SJCRH30 (cell line): ENCODE results near the genes SLC12A5 and TP53RK.

- RAMPAGE, long total RNA: no peak
These were observed 4.5 kb downstream of the PCIF1 start for GRCh38 chr20:45938604-45939731.

DNA sequence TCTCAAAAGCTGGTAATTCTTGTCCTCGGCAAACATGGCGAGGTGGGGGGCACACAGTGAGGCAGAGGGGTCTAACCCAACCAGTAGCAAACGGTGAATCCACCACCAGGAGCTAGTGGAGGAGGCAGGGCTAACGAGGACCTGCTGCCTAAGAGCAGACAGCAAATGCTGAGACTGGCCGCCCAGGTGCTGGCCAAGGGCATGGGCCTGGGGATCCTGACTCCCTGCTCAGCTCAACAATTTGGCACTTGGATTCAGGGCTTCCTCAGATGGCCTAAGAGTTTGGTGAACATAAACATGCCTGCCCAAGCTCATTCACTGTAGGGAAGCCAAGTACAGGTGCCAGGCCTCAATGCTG, 18.4 kb downstream of the PCIF1 start:
- RAMPAGE, long total RNA: no peak

DNA sequence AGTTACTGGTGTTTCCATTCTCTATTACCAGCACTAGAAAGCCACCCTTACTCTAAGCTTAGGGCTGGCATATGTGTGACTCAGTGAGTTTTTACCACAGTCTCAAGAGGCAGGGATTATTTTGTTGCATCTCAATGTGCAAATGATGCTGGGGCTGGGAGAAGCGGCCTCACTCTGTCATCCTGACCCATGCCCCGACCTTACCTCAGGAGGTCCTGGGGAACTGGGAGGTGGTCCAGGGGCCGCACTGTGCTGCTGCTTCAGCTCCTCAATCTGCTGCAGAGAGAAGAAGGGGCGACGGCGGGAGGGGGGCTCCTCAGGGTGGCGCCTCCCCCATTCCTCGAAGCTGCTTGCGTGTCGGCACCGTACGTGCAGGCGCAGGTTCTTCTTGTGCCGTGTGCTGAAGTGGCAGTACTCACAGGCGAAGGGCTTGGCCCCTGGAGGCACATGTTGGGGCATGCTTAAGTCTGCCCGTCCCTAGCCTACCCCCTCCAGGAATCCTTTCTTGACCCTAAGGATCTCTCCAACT, 12.9 kb downstream of the ZNF335 start:
- RAMPAGE, long total RNA: no peak

DNA sequence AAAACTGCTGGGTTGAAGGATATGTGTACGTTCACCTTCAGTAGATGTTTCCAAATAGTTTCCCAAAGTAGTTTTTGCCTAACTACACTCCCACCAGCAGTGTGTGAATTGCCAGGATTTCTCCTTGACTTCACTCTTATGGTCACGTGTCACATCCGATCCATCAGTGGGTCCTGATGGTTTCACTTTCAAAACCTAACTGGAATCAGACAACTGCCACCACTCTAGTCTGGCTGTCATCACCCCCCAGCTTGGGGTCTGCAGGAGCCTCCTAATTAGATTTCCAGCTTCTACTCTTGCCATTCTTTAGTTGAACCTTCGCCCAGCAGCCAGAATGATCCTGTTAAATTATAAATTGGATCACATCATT, 8.5 kb upstream of the SLC12A5 start:
- RAMPAGE, long total RNA: no peak

DNA sequence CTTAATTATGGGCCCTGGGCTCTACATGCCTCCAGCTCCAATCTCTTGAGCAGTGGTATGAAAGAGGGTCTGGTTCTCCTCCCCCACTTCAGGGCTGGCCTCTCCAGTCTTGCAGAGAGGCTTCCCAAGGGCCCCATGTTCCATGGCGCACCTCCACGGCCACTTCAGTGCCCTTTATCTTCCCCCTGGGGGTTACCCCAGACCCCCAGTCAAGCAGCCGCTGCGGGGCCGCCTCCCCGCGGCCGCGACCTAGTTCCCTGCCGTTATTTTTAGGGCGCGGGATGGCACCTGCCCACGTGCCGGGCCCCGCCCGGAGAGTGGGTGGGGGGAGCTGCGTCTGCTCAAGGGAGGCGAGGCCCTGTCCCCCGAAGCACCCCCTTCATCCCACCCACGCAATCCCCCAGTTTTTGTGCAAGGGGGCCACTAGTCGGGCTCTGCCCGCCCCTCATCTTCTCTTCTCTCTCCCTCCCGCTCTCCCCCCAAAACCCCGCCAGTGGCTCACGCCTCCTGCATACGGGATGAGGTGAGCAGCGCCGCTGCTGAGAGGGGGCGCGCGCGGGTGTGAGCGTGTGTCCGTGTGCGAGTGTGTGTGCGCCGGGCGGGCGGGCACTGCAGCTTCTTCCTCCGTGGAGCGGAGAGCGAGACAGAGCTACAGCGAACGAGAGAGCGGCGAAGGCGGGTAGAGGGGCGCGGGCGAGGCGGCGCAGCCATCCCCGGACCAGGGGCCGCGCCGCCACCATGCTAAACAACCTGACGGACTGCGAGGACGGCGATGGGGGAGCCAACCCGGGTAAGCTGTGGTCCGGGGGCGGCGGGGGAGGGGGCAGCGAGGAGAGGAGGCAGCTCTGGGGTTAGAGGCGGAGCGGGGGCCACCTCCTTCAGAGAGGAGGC, at the start of gene SLC12A5:
Gene SLC12A5, plus strand, starts transcription at position 609 of the 891 bp plus-strand sequence.
- RAMPAGE, long total RNA: no peak

- RAMPAGE, long total RNA: no peak
These were observed 19.5 kb downstream of the NCOA5 start for GRCh38 chr20:46070060-46070890.

DNA sequence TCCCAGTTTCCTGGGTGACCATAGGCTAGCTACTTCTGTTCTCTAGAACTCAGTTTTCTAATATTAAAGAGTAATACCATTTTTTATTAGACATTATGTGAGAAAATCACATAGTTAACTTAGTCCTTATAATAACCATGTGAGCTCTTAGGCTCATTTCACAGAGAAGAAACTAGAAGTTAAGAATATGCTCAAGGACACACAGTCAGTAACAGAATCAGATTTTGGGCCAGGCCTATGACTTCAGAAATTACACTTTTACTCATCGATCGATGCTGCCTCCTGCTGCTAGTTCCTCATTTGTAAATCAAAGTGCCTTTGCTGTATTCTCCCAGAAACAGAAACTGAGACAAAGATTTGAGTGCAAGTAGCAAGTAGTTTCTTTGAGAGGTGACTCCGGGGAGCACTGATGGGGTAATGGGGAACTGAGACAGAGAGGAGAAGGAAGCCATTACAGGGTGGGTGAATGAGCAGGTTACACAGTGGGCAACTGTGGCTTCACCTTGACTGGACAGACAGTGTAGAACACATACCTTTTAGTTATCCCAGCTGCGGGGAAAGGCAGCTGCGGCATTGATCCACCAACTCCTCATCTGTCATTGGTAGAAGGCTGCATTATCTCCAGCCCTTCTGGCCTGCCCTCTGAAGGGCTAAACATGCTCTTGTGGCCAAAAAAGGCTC, 9.7 kb upstream of the CD40 start:
- RAMPAGE, long total RNA: no peak

DNA sequence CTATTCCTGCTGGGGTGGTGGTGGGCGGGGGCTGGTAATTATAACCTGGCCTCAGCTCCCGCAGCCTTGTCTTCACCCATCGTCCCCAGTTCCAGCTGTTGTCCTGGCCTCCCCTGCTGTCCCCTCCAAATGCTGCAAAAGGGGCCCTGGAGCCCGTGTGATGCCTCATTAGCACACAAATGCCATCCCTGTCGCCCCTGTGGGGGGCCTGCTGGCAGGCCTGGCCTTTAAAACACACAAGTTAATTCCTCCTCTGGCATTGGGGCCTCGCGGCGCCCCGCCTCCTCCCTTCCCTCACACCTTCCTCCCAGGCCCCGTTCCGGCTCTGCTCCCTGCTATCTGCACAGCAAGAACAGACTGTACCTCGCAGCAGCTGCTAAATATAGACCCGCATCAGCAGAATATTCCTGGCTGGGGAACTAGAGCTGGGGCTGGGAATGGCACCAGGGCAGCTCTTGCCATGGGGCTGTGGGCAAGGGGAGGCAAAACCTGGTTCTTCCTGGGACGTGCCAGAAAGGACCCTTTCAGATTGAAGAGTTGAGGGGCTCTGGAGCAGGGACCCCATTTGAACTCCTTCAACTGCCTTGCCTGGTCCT, 85.6 kb downstream of the CDH22 start:
- RAMPAGE, long total RNA: no peak

GRCh38 chr20:46238876-46239319, 69.4 kb downstream of the CDH22 start:
- RAMPAGE, long total RNA: no peak

DNA sequence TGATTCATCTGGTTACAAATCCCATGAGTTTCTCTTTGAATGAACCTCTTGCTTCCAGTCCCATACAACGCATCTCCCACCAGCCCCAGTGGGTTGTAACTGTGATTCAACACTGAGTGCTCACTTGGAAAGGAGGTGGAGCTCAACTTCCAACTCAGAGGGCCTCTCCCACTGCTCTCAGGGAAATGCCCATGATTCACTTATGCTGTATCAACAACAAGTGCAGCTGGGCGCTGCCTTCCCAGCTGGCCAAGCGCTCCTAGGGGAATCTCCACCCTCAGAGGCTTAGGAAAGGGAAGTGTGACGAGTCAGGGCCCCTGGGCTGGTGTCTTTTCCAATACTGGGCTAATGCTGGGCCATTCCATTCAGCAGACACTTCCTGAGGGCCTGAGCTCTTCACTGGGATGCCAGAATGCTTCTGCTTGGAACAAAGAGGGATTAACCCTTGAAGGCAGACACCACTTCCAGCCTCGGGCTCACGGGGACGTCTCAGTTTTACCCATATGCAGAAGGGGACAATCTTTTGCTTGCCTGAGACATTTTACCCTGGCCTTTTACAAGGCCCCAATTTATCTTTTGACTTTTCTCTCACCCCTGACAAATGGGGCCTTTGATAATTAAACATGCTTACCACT, 8.1 kb upstream of the OCSTAMP start:
- RAMPAGE, long total RNA: no peak

DNA sequence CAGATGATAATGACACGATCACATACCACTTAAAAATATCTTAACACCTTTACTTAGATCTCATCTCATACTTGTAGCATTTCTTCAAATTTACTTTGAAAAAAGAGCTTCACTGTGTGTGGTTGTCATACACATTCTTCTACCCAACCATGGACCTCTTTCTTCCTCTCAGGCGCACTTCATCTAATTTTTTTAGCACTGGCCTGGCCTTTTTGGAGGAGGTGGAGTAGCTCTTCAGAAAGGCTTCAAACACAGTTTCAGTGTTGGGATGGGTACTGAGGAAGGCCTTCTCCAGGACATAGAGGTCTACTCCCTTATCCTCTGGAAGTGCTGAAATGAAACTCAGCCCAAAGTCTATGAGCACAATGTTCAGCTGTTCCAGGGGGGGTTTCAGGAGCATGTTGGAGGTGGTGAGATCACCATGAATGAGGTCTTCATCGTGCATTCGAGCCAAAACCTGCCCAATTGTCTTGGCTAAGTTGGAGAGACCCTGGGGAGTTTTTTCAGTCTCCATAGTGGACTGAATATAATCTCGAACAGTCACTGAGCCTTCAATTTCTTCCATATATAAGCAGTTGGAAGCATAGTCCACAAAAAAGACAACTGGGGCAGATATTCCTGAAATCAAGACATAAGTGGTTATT, 2.5 kb downstream of the TP53RK start:
- RAMPAGE, long total RNA: no peak

DNA sequence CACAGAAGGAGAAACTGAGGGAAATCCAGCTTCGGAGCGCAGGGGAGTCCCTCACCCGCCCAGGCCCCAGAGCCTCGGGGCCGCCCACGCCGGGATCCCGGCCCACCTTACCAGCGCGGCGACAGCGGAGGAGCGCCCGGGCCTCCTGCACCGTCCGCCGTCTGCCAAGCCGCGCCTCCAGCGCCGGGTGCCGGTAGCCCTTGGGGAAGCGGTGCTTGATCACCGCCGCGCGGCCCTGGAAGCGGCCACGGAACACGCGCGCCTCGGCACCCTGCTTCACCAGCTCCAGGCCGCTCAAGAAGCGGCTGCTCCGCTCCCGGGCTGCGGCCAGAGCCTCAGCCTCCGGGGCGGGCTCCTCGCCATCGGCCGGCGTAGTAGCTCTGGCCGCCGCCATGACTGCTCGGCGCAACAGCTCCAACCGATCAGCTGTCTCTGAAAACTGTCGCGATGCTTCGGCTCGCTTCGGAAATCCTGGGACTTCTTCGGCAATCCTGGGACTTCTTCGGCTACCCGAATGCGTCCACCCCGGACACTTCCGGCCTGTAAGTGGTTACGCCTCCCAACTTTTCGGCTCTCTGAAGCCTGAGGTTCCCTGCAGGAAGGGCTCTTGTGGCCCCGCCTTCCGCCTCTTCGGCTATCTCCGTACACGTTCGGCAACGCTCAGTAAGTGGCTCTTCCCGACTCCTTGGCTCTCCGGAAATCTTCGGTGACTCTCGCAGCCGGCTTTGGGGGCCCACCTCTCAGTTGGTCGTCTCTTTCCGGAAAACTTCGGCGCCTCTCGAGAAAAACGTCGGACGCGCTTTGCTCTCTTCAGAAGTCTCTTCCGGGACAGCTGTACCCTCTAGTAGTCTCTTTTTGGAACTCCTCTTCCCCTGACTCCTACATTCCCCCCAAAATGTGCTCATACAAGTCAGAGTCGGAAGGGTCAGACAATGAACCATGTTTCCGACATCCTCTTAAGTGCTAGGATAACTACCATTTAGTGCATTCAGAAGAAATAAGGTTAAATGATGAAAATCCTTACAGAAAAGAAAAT, at the start of gene TP53RK:
Gene TP53RK, minus strand, starts transcription at position 424 of the 1,036 bp plus-strand sequence.
- RAMPAGE, long total RNA: no peak

- RAMPAGE, long total RNA: no peak
These were observed 34.0 kb downstream of the EYA2 start for GRCh38 chr20:46928559-46929182.

- RAMPAGE, long total RNA: no peak
These were observed 122.9 kb downstream of the ZMYND8 start for GRCh38 chr20:47233514-47234137.

DNA sequence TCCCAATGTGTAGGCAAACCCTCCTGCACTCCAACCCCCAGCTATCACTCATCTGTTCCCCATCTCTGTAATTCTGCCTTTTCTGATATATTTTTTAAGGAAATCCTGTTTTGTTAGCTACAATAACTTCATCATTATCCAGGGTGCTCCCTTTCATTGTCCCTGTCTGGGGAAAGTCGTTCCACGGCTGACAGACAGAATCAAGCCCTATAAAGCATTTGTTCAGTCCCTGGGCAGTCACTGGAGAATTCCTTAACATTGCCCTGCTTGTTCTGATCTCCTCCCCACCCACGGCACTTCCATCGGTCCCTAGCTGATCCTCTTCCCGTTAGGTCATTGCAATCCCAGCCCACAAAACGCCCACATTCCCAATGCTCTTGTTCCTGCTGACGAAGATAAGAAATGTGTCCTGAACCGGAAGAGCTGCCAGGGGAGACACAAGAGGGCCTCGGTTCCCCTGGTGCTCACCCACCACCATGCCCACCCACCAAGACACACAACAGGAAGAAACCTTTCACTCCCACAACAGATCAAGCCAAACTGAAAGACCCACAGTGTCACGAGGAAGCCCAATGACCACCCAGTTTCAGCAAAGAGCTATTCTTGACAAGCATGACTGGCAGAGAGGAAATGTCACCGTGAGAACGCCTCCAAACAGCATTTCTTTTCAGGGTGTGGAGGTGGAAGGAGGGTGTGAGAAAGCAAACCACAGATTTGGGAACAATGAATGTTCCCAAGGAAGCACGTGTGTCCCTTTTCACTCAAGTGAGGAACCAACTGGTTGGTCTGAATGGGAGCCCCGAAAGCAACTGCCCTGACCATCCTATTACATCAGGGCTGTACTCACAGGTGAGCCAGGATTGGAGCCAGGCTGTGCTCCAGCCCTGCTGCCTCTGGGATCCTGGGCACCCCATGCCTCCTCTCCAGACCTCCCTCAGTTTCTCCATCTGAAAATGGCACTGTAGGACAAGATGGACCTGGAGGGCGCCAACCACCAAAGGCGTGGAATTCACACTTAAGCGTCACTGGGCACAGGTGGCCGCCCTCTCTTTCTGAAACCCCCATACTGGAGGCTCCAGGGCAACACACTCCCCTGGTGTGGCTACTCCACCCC, 97.6 kb downstream of the ZMYND8 start:
- RAMPAGE, long total RNA: no peak

GRCh38 chr20:47262447-47263306, 93.8 kb downstream of the ZMYND8 start:
- RAMPAGE, long total RNA: no peak

GRCh38 chr20:47350043-47351075, 6.1 kb downstream of the ZMYND8 start:
- RAMPAGE, long total RNA: no peak

GRCh38 chr20:47354109-47354710, 2.3 kb downstream of the ZMYND8 start:
- RAMPAGE, long total RNA: no peak

DNA sequence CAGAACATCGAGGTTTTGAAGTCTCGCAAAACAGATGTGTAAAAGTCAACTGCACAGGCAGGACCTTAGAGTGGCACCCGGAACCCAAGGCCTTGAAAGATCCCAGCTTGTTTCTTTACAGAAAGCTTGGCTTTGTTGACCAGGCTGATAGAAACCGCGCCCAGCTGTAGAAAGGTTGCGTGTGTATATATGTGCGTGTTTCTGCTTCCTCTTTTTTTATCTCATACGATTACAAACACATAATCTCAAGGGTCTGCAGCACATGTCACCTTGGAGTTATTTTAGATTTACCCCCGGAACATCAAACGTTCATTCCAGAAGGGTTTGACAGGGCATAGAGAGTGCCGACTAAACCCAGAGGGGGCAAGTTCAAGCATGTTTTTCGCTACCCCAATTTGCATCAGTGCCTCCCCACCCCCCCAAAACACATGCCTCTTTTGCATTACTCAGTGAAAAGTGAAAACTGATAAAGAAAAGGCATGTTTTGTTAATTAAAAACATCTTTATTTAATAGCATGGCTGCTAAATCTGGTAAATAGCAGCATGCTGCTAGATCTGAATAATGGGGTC, 33.3 kb upstream of the NCOA3 start:
- RAMPAGE, long total RNA: no peak

DNA sequence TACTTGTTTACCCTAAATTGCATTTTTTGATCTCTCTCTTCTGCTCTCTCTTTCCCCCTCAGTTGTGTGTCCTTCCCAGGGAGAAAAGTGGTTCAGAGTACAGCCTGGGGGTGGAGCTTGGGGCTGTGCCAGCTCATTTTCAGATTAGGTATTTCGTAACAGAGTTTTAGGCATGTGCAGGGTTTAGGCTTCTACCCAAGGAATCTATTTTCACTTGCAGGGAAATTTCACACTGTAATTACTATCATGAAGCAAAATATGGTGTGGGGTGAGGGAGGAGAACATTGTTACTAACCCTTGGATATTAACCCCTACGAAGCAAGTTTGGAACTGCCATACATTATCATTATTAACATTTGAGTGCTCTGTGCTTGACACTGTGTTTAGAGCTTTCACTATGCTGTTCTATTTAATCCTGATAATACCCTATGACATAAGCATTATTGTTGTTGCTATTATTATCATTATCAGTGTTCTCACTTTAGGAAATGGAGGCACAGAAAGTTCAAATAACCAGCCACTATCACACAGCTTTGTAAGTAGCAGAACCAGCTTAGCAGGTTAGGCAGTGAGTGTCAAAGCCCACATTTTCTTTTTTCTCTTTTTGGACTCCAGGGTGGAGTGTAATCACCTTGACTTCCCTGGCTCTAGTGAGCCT, 8.1 kb upstream of the NCOA3 start:
- RAMPAGE, long total RNA: no peak